Airway epithelial cell (primary cell): ENCODE measurements around the gene RPUSD2.

- RAMPAGE, long total RNA, result no peak
These were observed 14.9 kb upstream of the FSIP1 start for GRCh38 chr15:39797346-39798040.

DNA sequence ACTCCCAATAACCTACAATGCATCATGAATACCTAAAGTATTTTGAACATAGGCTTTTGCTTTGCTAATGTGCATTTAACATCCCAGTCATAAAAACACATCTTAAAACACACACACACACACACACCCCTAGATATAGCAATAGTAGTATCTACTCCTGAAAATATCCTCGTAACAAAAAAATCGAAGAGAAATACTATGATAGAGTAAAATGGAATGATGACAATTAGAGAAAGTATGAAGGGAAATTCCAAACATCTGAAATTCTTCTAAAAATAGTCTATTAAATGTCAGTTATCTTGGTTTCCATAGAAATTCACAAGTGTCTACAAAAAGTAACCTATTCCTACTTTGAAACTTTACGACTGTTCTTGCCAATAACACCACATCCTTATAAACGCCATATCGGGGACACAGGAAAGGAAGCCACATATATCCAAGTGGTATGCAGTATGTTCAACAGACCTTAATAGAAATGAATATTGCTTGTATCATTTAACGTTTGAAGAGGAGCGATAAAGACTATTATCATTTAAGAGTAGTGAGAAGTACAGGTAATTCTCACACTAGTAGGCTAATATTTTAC lies 1.4 kb downstream of the GPR176 start:
- RAMPAGE, long total RNA, result no peak

- RAMPAGE, long total RNA, result no peak
These were observed 5.5 kb downstream of the EIF2AK4 start for GRCh38 chr15:39939495-39939694.

DNA sequence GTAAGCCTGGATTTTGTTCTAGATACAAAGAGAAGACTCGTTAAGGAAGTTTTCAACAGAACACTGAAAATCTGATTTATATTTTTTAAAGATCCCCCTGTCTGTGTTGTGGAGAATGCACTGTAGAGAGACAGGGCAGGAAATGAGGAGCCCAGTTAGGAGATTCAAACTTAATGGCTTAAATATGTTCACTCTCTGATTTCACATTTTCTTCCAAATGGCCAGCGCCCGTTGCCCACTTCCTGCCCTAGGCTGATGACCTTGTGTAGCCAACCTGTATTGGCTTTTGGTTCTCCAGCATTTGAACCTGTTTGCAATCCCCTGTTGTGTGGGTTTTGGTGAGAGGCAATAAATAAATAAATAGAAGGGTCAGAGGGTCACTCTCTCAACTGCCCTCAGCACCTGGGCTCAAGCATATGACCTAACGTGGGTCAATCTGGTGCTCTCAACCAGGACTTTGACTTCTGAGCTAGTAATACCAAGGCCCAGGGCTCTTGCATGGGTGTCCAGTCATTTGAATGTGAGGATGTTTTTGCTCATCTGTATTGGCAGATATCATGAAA lies 1.7 kb upstream of the SRP14 start:
- RAMPAGE, long total RNA, result no peak

DNA sequence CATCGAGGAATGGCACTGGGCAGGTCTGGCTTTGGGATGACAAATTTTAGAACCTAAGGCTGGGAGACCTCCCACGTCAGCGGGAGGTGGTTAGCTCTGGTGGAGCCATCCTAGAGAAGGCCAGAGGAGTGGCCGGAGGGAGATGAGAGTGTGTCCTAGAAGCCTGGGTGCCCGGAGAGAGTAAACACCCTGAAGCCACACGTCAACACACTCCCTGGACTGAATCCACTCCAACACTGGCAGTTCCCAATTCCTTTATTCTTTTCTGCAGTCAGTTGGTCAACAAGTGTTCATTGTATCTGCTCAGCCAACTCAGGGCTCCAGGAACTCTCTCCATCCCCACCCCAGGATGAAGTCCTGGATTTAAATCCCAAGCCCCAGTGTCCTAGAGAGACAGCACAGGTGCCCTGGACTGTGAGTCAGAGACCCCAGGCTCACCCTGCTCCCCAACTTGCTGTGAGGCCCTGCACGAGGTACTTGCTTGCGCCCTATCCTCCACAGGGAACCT lies 5.5 kb upstream of the SRP14 start:
- RAMPAGE, long total RNA, result no peak

DNA sequence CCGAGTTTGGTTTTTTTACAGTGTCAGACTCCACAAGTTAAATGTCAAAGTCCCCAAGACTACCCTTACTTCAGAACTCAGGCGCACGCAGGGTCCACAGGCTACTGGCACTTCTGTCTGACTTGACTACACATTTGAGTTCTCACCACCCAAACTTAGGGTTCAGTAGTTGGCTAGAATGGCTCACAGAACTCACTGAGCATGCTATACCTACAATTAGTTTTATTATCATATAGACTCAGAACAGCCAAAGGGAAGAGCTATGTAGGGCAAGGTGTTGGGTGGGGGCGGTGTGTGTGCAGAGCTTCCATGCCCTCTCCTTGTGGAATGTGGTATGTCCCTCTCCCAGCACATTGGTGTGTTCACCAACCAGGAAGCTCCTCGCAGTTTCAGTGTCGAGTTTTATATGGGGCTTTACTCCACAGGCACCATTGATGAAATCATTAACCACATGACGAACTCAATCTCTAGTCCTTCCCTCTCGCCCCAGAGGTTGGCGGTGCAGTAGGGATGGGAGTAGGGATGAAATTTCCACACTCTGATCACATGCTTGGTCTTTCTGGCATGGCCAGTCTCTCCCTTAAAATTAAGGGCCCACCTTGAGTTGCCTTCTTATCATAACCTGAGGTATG lies 13.5 kb upstream of the SRP14 start:
- RAMPAGE, long total RNA, result no peak

GRCh38 chr15:40075290-40076138 lies 33.2 kb downstream of the BMF start:
- RAMPAGE, long total RNA, result no peak

DNA sequence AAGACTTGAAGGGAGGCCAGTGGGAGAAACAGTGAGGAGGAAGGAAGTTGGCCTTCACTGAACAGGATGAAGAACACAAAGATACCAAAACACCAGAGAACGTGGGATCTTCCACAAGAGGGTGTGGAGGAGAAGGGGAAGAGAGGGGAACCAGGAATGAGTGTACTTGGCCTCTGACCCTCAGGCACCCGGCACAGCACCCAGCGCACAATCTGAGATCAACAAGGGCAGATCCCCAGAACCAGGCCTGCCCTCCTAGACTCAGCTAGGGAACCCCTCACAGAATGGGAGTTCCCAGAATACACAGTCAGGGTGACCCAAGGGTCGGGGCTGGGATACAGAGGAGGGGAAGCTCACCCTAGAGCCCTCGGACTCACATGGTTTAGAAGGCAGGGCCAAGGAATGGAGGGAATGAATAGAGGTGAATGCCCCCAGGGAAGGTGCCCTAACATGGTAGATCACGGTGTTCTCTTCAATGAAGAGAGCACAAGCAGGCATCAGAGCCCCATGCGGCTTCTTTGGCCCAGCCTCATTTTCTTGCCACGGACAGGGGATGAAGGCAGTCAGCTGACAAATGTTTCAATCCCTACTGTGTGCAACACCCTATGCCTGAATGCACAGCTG lies 13.2 kb downstream of the BMF start:
- RAMPAGE, long total RNA, result no peak

- RAMPAGE, long total RNA, result no peak
These were observed 7.8 kb downstream of the BMF start for GRCh38 chr15:40100450-40101724.

- RAMPAGE, long total RNA, result no peak
These were observed 7.1 kb upstream of the BMF start for GRCh38 chr15:40115595-40116301.

- RAMPAGE, long total RNA, result no peak
These were observed 6.4 kb downstream of the PAK6 start for GRCh38 chr15:40245145-40245758.

GRCh38 chr15:40569020-40570122 lies at the start of gene RPUSD2:
Gene RPUSD2 (plus strand): TSS chr15:40569299.
- RAMPAGE, long total RNA, result start-site peak on the plus strand at chr15:40569293-40569346, 100 and 51 reads in 2 replicates

DNA sequence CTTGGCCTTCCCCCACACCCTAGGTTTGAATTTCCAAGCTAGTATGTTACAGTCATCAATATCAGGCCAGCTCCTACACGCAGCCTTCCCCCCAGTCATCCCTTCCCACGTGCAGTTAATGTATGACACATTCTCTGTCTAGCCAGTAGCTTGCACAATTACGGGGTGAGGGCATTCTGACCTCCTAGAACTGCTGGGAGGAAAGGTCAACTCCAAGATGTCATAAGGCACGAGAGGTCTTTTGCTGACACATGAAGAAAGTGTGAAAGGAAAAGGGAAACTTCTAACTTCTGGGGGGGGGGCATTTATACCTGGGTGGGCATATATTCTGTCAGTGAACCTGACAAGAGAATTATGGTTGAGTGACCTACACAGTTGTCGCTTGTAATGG lies 10.8 kb downstream of the RMDN3 start:
- RAMPAGE, long total RNA, result no peak

- RAMPAGE, long total RNA, result no peak
These were observed 3.3 kb downstream of the RMDN3 start for GRCh38 chr15:40751704-40752255.

DNA sequence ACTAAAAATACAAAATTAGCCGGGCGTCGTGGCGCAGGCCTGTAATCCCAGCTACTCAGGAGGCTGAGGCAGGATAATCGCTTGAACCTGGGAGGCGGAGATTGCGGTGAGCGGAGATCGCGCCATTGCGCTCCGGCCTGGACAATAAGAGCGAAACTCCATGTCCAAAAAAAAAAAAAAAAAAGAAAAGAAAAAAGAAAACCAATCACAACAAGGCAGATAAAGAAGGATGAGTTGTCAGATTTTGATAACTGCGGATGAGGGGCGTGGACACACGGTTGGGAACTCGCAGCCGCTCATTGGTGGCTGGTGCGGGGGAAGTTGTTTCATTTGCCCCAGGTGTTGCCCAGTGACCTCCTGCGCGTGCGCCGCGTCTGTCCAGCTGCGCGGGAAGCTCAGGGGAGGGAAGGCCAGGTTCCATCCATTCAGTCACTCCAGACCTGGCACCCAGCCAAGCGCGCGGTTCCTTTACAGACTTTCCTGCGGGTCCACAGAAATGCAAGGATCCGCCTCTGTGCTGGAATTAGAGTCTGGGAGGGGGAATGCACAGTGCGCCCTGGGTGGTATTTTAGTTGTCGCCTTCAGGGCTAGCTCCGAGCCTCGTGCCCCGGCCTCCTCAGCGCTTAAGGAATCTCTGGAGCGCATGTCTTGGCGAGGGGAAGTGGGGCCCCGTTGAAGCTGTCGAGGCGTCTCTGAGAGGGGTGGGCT lies 769 bp upstream of the GCHFR start:
- RAMPAGE, long total RNA, result no peak

DNA sequence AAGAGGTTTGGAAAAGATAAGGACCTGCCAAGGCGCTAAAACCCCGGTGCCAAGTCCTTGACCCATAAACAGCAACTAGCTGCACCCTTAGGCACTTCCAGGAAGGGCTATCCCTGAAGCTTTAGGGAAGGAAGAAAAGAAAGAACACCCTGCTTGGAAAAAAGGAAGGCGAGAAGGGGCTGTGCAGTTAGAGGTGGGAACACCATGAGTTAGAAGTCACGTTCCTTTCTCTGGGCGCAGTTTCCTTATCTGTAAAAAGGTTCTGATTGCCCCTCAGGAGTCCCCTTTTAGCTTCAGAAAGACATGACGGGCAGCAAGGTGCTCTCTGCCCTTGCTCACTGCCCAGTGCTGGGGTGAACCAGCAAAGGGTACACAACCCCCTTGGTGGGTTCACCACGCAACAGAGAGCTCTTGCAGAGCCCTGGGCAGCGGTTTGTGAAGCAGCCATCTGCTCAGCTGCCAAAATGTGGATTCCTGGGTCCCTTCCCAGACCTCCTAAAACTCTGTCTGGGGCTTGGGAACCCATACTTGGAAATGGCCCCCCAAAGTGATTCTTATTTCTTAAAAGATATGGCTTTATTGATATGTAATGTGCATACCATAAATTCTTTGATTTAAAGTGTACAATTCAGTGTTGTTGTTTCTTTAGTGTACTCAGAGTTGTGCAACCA lies 871 bp downstream of the GCHFR start:
- RAMPAGE, long total RNA, result no peak

GRCh38 chr15:40815031-40815784 lies 7.9 kb upstream of the DNAJC17 start:
- RAMPAGE, long total RNA, result no peak

- RAMPAGE, long total RNA, result no peak
These were observed 1.2 kb downstream of the SPINT1 start for GRCh38 chr15:40845148-40845394.

- RAMPAGE, long total RNA, result no peak
These were observed 13.8 kb downstream of the SPINT1 start for GRCh38 chr15:40857607-40858096.

- RAMPAGE, long total RNA, result no peak
These were observed 2.2 kb upstream of the DLL4 start for GRCh38 chr15:40926853-40927328.